Kidney epithelial cell (primary cell): ENCODE measurements around a stretch of chr7.

GRCh38 chr7:152220100-152220847 lies 194.8 kb downstream of the GALNT11 start:
- RAMPAGE, long total RNA = no peak
- RRBS = no CpG with 5 or more reads among the region's 5 CpGs

DNA sequence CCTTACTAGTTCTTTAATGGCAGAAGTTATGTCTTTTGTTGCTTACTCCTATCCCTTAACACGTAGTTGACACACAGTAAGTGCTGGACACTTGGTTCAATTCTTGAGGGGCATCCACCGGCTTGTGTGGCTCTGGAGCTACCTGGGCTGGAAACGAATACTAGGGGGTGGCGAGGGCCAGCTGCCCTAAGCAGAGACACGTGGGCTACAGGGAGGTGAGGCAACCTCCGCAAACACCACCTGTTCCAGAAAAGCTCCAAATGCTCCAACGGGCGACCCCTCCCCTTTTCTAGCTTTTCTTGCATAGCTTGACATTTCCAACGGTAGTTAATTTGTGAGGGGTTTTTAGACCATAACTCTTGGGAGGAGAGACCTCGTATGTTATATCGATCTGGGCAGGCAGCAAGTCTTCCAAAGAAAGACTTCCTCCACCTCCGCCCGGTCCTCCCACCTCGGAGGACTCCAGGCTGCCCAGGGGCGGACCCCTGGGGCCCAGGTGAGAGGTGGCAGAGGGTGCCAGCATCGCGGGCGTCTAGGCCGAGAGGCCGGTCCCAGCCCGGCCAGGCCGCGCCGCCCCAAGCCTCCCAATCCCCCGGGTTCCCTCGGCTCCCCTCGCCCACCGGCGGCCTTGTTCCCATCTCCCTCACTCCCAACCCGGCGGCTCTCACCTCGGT lies 431 bp downstream of the XRCC2 start:
- RAMPAGE, long total RNA = no peak
- RRBS = 5% methylated on average over 5 of the region's 32 CpGs

GRCh38 chr7:152989723-152990058 lies 230.1 kb downstream of the ACTR3B start:
- RAMPAGE, long total RNA = no peak
- RRBS = no CpG with 5 or more reads among the region's 2 CpGs

GRCh38 chr7:153405979-153406891 lies 646.0 kb upstream of the DPP6 start:
- RAMPAGE, long total RNA = no peak
- RRBS = no CpG with 5 or more reads among the region's 10 CpGs

DNA sequence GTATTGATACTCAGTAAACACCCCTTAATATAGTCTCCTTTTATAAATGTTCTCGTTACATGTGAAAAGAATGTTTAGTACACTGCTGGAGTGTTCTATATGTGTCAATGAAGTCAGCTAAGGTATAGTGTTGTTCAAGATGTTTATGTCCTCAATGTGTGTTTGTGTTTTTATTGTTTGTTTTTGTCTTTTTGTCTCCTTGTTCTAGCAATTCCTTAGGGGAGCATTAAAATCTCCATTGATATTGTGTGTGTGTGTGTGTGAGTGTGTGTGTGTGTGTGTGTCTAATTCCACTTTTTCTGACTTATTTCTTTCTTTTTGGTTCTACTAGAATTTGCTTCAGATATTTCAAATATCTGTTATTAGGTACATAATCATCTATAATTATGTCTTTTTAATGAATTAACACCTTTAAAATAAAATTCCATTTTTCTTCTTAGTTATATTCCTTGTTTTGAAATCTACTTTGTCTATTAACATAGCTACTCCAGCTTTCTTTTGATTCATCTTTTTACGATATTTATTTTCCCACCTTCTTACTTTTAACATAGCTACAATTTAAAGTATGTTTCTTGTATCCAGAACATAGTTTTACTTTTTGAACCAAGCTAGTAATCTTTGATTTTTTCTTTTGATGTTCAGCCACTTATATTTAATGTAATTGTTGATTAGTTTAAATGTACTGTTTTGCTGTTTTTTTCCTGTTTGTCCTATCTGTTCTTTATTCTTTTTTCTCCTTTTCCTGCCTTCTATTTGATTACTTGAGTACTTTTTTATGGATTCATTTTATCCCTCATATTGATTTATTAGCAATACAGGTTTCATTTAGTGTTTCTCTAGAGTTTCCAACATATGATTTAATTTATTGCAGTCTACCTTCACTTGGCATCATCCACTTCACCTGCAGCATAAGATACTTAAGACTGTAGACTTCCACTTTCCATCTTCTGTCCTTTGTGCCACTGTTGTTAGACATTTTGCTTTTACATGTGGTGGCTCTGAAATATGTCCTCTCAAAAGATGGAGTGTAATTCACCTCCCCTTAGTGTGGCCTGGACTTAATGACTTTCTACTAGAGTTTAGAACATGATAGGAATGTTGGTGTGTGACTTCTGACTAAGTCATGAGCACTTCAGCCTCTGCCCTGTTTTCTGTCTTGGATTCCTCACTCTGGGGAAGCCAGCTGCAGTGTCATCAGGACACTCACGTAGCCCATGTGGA lies 644.1 kb upstream of the DPP6 start:
- RAMPAGE, long total RNA = no peak
- RRBS = no CpG with 5 or more reads among the region's 3 CpGs

DNA sequence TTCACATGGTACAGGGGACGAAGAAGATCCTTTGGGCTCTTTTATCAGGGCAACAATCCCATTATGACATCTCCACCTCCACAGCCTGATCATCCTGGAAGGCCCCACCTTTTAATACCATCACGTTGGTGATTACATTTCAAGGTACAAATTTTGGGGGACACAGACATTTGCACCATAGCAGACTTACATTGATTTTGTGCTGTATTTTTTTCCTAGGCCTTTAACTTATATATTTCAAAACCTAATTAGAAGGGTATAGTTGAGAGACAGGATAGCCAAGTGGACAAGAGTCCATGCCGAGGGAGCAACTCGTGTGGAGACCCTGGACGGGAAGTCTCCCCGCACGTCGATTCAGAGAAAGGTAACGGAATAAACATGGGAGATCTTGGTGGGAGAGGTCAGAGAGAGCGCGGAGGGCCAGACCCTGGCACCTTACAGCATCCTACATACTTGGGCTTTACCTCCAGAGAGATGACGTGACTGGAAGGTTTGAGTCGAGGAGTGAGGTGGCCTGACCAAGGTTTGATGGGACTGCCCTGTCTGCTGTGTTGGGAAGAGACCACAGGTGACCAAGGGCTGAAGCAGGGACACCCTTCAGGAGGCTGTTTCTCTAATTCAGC lies 123.5 kb upstream of the DPP6 start:
- RAMPAGE, long total RNA = no peak
- RRBS = no CpG with 5 or more reads among the region's 13 CpGs

GRCh38 chr7:154793957-154794763 lies 208.8 kb downstream of the PAXIP1 start:
- RAMPAGE, long total RNA = no peak
- RRBS = 9% methylated on average over 7 of the region's 61 CpGs

GRCh38 chr7:155071129-155071794 lies 1.1 kb downstream of the HTR5A start:
- RAMPAGE, long total RNA = no peak
- RRBS = no CpG with 5 or more reads among the region's 44 CpGs

GRCh38 chr7:155221901-155222689 lies 75.6 kb upstream of the INSIG1 start:
- RAMPAGE, long total RNA = no peak
- RRBS = no CpG with 5 or more reads among the region's 5 CpGs

- RAMPAGE, long total RNA = no peak
- RRBS = no CpG with 5 or more reads among the region's 19 CpGs
Observed at GRCh38 chr7:155226135-155226588, 71.5 kb upstream of the INSIG1 start.

DNA sequence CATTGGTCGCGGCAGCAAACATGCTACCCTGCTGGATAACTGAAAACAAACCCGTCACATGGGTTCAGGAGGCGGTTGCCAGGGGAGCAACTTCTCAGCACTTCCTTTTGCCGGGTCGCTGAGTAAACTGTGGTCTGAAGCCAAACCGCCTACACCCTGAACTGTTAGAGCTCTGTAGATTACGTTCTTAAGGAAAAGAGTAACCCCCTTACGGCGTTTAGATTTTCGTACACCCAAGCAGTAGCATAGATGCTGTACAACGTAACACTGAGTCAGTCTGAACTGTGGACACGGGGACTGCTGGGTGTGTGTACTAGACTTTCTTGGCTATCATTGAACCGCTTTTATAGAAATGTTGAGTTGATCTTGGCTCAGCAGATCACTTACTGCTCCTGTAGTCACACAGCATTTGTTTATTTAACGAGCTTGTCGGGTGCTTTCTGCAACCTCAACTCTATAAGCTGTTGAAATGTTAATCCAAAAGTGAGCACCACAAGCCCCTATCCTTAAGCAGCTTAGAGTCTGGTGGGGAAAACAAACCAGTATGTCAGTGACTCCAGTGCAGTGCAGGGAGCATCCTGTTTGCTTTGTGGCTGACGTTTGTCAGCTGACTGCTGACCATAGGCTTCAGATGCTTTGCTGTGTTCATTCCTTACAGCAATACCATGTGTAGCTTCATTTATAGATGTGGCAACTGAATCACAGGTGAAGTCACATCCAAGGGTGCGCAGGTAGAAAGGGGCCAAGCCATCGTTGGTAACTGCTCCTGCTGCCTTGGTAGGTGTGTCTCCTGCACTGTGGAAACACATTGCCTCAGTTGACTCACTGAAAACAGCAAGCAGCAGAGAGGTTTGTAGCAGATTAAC lies 1.6 kb downstream of the INSIG1 start:
- RAMPAGE, long total RNA = no peak
- RRBS = no CpG with 5 or more reads among the region's 19 CpGs

DNA sequence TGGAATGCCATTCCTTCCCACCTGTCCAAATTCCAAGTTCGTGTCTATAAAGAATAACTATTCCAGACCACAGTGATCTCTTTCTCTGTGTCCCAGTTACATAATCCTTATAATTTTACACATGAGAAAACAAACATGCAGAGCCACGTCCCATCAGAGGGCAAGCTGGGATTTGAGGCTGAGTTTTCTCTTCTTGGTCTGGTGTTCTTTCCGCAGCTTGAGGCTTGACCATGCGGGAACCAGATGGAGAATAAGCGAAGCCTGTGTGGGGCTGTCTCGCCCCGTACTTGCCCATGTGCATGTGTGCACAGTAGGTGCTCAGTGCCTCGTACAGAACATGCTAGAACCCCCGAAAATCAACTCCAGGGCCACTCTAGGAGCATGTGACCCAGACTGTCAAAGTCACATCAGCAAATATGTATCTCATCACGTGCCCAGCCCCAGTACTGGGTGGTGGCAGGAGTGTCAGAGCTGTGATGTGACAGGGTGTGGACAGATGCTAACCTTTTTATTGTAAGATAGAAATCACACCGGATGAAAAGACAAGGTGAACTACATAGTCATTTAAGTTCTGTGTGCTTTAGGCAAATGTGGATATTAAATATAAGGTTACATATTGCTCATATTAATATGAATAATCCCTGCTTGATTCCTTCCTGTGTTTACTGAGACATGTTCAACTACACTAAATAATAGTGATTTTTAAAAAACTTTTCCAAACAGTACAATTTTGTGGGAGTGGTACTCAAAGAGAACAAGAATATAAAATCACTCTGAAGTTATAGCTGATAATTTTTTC lies 3.2 kb downstream of the INSIG1 start:
- RAMPAGE, long total RNA = no peak
- RRBS = no CpG with 5 or more reads among the region's 11 CpGs

DNA sequence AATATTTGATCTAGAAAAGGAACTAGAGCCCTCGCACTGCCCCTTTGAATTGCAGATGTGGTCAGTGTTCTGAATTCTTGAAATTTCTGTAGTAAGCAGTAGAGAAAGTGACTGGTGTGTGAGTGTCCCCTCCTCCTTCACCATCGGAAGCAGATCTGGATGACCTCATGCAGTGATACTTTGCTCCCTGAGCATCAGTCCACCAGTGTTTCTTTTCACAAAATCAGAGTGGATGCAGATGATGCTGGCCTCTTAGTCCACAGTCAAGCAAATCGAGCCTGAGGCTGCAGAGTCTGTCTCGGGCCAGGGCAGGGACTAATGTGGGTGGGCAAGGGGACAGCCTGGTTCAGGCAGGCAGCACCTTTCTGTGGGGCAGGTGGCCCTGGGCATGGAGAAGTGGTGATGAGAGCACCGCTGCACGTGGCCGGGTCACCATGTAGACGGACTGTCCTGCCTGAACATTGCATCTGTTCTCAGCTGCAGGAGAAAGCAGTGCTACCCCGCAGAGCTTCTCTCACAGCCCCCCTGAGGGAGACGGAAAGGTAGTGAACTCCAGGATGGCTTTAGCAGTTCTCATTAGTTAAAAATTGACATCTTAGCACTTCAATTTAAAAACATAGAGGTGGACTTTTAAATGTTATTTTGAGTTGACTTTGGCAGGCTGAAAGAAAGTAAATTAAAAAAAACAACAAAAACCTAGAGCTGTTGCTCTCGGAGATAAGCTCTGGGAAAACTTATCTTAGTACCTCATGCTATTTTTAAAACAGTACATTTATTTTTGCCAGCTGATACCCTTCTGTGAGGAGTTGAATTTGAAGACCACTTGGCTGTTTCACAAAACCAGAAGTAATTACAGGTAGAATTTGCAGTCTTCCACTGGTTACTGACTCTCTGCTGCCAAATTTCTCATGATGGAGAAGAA lies 5.6 kb downstream of the INSIG1 start:
- RAMPAGE, long total RNA = no peak
- RRBS = no CpG with 5 or more reads among the region's 11 CpGs

GRCh38 chr7:155644982-155645484 lies 572 bp downstream of the RBM33 start:
- RAMPAGE, long total RNA = no peak
- RRBS = 0% methylated on average over 3 of the region's 21 CpGs

DNA sequence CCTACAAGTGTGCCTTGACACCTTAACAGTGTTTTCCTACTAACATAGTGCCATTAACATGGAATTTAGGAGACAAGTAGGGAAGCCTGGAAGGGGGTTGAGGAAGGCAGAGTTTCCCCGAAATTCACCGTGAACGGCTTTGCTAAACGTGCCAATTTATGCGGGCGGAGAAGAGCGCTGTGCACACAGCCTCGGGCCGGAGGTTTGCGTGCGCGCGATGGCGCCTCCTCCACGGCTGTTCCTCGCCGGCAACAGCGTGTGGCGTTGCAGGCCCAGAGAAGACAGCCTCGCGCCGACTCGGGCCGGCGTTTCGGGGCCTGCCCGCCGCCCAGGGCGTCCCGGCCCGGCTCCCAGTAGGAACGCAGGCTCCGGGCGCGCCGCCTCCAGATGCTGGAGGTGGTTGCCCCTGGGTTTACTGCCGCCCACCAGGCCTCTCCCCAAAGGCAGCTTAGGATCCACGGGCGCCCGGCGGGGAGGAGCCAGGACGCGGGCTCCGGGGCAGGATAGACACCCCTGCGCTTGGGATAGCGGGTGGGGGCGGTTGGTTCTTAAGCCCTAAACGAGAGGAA lies 6.8 kb downstream of the SHH start:
- RAMPAGE, long total RNA = no peak
- RRBS = 1% methylated on average over 29 of the region's 48 CpGs

DNA sequence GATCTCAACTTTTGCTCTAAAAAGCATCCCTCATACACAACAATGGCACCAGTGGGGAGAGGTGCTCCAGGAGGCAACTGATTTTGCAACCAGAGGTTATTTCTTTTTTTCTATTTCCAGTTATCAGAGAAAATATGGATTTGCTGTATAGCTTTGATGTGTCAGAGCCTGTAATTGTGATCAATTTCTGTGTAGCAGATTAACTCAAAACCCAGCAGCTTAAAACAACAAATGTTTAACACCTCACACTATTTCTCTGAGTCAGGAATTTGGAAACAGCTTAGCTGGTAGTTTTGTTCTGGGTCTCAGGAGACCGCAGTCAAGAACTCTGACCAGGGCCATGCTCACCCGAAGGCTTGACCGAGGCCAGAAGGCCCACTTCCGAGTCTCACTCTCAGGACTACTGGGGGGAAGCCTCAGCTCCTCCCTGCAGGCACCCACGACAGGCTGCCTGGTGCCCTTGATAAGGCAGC lies 105.5 kb upstream of the SHH start:
- RAMPAGE, long total RNA = no peak
- RRBS = no CpG with 5 or more reads among the region's 5 CpGs

DNA sequence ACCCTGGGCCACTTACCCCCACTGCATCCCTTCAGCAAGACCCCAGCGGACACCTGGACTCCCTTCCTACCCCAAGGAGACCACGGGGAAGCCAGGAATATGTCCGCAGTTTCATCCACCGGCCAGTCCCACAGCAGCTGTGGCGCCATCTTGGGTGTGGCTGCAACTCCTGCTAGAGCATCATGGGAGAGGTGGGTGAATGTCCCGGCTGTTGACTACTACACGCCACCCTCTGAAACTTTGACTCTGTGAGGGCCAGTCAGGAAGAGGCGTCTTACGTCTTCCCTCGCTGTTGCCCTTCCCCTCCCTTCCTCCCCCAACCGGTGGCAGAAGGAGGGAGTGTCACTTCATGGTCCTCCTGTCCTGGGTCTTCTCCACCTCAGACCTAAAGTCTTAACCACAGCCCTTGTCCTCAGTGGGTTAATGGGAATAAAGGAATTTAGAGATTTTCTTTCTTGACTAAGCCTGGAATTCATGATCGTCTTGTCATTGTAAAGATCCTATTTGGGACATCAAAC lies 238.2 kb upstream of the RNF32 start:
- RAMPAGE, long total RNA = no peak
- RRBS = 94% methylated on average over 3 of the region's 12 CpGs

GRCh38 chr7:156535490-156535696 lies 105.2 kb upstream of the RNF32 start:
- RAMPAGE, long total RNA = no peak
- RRBS = no CpG with 5 or more reads among the region's 4 CpGs

- RAMPAGE, long total RNA = no peak
- RRBS = no CpG with 5 or more reads among the region's 2 CpGs
Observed at GRCh38 chr7:156556001-156556535, 84.5 kb upstream of the RNF32 start.

GRCh38 chr7:156678760-156679495 lies 38.4 kb downstream of the RNF32 start:
- RAMPAGE, long total RNA = no peak
- RRBS = no CpG with 5 or more reads among the region's 13 CpGs